ENCODE results near the genes PACC1 and NENF.

- PRO-cap = no peak
These were observed 4.0 kb downstream of the LPGAT1 start for GRCh38 chr1:211826453-211827126.

DNA sequence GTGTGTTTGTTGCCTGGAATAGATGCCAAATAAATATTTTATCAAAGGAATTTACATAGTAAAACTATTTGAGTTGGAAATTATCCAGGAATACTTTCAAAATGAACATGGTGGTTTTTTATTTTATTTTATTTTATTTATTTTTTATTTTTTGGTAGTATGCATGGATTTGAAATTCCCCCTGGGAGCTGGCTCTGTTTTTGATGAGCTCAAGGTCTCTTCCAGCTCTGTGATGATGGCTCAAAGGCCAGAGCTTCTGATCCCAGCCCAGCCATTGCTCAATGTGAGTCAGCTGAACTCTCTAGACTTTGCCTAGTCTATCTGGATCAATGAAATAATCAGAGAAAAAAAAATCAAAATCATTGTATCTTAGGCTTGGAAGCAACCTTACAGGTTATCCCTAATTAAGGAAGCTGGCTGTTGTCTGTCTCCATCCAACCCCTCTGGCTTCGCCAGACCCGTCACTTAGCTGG lies 90.0 kb upstream of the LPGAT1 start:
- PRO-cap = no peak

DNA sequence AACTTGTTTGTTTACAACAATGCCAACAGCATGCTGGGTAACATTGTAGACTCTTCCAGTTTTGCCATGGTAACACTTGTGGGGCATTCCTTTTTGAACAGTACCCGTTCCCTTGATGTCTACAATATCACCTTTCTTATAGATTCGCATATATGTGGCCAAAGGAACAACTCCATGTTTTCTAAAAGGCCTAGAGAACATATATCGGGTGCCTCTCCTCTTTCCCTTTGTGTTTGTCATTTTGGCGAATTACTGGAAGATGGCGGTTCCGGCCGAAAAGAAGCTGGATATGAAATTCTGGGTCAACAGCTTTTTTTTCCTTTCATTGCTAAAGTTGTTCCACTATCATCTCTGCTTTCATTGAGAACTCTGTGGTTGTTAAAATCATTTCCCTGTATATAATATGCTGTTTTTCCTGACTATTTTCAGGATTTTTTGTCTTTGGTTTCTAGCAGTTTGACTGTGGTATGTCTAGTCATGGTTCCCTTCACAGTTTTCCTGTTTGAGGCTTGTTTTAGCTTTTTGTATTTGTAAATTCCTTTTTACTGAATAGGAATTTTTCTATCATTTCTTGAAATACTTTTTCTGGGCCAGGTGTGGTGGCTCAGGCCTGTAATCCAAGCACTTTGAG lies 16.3 kb downstream of the DTL start:
- PRO-cap = no peak

DNA sequence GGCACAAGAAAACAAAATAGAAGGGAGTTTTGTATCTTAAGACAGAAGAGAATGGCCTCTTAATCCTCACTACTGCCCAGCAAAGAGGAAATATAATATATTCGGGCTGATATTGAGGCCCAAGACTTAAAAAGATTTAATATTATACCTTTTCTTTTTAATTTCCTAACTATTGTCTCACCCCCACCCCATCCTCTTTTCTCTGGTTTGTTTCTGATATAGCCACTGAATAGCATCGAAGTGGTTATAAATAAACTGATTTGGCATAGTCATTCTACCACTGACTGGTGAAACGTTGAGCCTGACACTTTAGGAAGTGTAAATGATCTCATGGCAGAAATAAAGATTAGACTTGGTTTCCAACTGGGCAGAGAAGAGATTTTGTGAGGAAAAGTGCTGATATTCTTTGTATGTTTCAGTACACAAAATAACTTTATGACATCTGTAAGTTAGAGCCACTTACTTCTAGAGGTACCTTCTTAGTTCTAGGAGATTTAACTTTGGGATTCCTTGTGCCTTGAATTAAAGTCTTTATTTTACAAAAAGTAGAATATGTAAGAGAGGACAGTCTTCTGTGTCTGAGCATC lies 39.3 kb downstream of the DTL start:
- PRO-cap = no peak

GRCh38 chr1:212107425-212108144 lies 72.0 kb downstream of the DTL start:
- PRO-cap = no peak

DNA sequence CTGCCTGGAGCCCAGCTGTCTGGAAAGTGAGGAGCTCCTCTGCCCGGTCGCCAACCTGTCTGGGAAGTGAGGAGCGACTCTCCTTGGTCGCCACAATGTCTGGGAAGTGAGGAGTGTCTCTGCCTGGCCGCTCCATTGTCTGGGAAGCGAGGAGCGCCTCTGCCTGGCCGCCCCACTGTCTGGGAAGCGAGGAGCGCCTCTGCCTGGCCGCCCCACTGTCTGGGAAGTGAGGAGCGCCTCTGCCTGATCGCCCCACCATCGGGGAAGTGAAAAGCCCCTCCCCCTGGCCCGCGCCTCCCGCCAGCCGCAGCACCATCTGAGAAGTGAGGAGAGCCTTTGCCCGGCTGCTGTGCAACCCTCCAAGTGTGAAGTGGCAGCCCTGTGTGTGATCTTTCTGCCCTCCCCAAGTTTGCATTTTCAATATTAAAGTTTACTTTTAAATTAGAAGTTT lies 95.1 kb upstream of the PPP2R5A start:
- PRO-cap = unidirectional peak, minus-strand start at position 187 of the sequence; unidirectional peak, minus-strand start at position 268 of the sequence

- PRO-cap = no peak
These were observed 47.6 kb upstream of the PPP2R5A start for GRCh38 chr1:212237606-212238059.

- PRO-cap = no peak
These were observed 37.3 kb upstream of the PPP2R5A start for GRCh38 chr1:212247973-212248331.

GRCh38 chr1:212284342-212284555 lies 961 bp upstream of the PPP2R5A start:
- PRO-cap = no peak

DNA sequence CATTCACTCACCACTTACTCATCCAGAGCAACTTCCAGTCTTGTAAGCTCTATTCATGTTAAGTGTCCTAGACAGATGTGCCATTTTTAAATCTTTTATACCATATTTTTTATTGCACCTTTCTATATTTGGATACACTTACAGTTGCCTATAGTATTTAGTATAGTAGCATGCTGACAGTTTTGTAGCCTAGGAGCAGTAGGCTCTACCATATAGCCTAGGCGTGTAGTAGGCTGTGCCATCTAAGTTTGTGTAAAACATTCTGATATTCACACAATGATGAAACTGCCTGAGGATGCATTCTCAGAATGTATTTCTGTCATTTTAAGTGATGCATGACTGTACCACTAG lies 26.8 kb downstream of the PPP2R5A start:
- PRO-cap = no peak

DNA sequence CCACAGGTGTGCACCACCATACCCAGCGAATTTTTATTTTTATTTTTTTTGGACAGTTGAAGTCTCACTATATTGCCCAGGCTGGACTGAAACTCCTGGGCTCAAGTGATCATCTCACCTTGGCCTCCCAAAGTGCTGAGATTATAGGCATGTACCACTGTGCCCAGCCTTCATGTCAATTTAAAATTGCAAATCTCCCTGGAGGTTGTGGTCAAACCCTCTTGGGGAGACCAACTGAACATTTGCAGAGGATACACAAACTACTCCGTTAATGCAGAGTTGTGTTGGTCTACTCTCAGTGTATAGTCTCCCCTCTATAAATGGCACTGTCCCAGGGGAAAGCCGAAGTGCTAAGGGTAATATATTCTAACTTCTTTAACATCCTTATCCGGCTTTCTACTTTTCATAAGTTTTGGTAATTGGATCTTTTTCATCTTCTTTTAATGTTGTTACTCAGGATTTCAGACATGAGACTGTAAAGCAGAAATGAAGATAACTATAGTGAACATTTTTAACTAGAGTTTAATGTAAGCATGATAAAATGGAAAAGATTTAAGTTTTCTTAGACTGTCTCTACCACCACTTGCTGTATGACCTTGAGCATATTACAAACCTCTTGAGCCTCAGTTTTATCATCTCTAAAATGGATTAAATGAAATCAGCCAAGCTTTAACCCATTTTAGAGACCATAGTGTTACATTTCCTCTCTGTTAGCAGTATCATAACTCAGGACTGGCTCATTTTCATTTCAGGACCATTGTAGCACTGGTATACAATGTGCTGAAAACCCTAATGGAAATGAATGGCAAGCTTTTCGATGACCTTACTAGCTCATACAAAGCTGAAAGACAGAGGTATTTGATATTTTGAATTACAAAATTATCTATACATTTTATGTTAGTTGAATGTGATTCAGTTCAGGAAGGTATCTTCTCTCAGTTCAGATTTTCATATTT lies 56.5 kb downstream of the PACC1 start:
- PRO-cap = no peak

DNA sequence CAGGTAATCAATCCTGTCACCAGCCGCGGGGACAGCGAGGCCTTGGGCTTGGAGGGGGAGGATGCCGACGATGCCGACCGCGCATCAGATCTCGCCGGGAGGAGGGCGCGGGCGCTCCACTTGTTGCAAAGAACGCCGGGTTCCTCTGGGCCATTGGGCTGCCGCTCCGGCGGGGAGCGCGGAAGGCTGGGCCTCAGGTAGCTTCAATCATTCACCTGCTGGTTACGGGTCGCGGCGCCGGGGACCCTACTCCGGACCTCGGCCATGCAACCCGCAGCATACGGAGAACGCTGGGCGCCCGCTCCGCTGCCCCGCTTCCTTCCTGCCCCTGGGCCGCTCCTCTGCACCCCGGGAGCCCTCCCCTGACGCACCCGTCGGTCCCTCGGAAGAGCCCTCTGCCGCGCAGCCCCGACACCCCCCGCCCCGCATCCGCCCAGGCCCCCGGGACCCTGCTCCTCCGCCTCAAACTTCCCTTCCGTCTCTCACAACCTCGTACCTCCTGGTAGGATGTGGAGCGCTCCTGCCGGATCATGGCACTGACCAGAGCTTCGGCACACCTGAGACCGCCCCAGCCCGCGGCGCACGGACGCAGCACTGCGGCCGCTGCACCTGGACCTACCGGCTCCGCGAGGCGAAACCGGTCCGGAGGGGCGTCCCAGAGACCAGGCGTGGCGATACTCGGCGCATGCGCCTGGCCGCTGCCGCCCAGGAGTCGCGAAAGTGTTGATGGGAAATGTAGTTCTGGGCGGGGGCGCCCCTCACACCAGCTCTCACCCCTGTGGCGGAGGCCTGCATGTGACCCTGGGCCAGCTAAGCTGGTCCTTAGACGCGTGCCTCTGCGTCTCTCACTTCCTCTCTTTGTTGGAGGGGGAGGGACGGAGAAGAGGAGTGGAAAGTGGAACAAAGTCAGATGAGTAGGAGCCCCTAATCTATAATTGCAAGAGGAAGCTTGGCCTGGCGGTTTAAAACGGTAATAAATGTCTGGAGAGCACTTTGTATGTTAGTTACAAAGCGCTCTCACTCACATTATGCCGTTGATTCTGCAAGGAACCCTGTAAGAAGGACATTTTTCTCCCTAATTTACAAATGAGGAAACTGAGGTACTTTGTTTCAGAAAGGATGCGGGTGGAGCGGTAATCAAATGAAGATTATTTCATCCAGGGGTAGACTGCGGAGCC lies at the start of gene PACC1:
TSS of gene PACC1 (minus strand) at position 661 of the 1,178 bp plus-strand sequence.
- PRO-cap = bidirectional peak, plus-strand start at position 210 of the sequence, minus-strand start at position 189 of the sequence; bidirectional peak, plus-strand start at position 848 of the sequence, minus-strand start at position 596 of the sequence

GRCh38 chr1:212432646-212433203 lies at the start of gene NENF:
TSS of gene NENF (plus strand) at chr1:212432920.
- PRO-cap = bidirectional peak, plus-strand start at chr1:212432870, minus-strand start at chr1:212432775

DNA sequence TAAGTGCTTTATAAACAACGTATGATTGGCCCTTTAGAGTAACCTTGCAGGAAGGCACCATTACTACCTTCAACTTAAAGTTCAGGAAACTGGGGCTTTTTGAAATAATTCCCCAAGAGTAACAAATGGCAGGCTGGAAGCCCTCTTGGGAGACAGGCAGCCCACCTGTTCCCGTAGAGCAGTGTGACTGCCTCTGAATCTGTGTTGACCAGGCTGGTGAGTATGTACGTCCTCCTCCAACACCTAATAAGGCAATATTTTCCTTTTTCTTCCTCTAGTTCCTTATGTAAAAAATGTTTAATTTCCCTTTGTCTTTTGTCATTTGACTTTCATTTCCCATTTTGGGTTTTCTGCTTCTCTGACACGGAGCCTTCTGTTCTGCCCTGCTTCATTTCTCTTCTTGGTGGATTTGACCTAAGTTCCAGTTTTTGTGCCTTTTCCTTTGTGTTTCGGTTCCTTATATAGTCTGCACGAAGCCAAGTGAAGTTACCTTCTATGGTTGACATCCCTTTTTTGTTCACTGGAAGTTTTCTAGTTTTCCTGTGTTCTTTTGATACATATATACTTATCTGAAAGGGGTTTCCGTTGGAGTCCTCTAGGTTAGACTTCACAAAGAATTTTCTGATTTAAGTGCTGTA lies 65.8 kb upstream of the ATF3 start:
- PRO-cap = no peak

DNA sequence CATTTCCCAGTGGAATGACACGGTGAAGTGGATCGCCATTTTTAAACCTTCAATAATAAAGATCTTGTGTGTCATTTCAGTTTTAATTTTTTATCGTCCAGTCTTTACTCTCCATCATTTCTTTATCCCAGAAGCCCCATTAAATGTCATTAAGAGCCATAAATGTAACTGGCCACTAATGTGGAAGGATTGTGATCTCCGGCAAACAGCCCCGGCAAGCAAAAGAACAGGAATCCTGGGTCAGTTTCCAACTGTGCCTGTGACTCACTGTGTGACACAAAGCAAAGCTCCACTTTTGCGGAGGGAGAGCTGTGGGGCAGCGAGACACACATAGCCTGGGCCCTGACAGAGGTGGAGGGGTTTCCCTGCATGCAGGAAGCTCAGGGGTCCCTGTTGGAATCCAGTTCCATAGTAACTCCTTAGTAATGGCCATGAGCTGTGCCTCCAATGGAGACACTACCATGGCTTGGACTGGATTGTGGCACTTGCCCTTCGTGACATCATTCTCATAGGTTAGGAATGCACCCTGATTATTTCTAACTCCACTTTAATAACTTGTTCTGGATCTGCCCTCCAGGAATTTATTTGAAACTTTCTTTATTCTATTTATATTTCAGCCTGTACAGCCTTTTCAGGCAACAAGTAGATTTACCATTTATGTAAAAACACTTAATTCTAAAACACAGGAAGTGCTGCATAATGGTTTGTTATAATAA lies 47.1 kb upstream of the ATF3 start:
- PRO-cap = no peak

GRCh38 chr1:212617900-212618282 lies 6.4 kb upstream of the GARIN4 start:
- PRO-cap = no peak

- PRO-cap = no peak
These were observed 4.9 kb upstream of the GARIN4 start for GRCh38 chr1:212619270-212619845.

DNA sequence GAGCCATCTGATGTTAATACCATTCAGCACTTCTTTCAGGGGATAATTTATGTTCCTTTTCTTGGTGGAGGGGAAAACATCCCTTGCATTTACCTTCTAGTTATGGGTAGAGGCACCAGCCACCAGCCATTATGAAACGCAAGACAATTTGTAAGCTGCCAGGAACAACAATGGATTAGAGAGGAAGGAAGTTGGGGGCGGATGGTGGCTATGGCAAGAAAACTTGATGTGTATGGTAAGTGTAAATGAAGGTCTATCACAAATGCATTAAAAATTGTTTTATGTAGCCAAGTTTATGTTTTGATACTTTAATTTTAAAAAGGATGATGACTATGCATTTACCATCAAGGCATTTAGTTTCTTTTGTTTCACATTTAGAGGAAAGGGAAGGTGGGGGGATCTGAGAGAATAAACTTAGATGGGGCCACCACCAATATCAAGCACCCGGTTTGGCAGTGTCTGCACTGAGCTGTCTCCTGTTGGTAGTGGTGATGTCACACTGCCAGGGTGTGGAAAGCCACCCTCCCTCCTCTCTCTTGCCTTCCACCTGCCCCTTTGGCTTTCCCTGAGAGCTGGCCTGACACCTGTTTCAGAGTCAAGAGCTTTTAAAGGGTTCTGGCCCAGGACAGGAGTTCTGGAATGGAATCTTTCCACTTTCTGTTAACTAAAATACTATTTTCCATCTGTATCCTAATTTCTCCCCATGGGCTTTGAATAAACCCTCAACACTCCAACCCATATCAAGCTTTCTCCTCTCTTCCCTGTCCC lies 2.5 kb upstream of the GARIN4 start:
- PRO-cap = no peak

DNA sequence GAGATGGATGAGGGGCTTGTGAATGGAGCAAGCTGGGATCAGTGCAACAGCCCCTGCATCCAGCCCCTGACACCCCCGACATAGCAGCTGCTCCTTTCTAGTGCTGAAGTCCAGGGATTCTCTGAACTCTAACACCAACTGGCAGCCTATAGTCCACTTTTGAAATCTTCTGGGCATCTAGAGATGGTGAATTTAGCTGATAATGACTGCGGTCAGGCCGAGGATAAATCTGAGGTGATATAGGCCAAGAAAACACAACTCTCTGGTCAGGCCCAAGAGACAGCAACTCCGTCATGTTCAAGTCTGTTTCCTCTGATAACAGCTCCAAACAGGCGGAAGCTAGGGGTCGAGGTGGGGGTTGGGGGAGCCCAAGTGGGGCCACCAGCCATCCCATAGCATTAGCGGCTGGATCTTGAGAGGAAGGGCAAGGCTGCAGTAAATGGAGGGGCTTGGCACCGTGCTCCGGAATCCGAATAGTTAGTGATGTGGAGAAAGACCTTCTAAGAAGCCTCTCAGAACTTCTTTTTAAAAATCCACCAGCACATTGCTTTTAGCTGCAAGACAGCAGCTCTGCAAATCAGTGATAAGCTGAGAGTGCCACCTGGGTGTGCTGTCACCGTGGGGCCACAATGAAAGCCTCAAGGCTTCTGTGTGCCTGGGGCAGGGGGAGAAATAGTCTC lies 11.4 kb downstream of the GARIN4 start:
- PRO-cap = no peak

DNA sequence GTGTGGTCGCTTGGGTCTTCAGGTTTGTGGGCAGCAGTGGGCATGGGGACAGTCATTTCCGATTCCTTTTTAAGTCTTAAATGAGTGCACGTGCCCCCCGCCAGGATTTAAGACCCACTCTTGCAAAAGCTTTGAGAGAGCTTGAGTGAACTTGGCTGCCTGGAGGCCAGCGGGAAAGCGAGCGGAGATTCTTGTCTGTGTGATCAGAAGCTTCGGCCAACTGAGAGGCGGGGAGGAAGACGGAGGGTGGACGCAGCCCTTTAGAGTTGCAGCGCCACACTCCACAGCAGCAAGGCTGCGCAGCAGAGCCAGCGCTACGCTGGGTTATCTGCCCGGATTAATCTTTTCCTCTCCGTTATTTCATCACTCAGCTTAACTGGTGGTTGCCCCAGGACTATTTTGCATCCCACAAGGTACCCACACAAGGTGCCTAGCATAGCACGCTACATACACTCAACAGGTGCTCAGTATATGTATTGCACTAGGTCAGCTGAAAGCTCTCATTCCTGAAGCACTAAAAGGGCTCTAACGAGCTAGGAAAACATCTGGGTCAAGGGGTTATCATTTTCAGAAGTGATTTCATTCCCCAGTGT lies 1.4 kb upstream of the BATF3 start:
- PRO-cap = no peak